BJ (cell line): ENCODE results near the genes SSR1 and SLC35B3.

DNA sequence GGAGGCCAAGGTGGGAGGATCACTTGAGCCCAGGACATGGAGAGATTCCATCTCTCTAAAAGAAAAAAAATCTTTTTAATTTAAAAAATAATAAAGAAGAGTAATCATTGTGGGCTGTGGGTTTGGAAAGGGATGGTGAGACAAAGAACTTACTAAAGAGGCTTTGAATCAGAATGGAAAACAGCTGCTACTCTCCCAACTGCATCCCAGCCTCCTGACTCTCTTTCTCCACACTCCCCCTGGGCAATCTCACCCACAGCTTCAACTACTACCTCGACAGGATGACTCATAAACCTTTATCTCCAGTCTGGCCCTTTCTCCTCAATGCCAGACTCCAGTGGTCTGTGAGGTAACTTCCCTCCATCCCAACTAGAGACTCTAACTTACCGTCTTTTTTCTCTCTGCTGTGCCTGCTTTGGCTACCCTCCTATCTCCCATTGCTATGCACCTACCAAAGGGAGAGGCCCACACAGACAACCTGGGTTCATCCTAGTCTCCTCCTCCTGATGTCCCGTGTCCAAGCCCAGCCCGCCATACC, 135.3 kb upstream of the RREB1 start:
- CAGE, long polyA plus RNA = no peak
- RRBS = no CpG with 5 or more reads among the region's 4 CpGs

- CAGE, long polyA plus RNA = no peak
- RRBS = no CpG with 5 or more reads among the region's 1 CpG
Observed at GRCh38 chr6:7041358-7041770, 66.4 kb upstream of the RREB1 start.

DNA sequence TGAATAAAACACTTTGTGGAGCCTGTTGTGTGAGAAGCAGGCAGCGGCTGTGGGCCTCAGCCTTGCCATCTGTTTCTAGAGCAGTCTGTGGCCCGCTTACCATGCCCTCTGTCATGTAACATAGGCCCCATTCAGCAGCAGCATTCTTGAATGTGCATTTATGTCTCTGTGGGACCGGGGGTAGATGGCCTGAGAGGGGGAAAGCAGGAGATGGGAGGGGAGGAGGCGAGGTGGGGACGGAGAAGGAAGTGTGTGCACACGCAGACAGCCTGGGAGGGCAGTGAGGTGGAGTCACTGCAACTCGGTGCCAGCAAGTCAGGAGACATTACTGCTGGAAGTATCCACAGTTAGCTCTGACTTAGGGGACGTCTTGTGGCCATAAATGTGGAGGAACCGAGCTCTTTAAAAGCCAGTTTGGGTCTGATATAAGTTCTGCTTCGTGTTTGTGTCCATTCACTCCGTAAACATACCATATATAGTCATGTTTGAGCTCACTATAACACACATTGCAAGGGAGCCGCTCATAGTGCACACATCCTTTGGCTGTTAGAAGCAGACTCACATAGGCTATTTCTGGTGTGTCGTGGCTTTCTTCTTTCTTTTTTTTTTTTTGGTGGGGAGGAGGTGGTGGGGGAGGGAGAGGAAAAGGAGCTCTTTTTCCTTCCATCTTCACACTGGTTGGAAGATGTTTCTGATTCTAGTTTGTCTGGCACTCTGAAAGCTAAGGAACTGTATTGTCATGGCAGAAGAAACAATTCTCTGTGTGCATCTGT, 38.6 kb downstream of the RREB1 start:
- CAGE, long polyA plus RNA = no peak
- RRBS = no CpG with 5 or more reads among the region's 13 CpGs

- CAGE, long polyA plus RNA = no peak
- RRBS = no CpG with 5 or more reads among the region's 2 CpGs
Observed at GRCh38 chr6:7168317-7168568, 60.5 kb downstream of the RREB1 start.

GRCh38 chr6:7173689-7174347, 66.1 kb downstream of the RREB1 start:
- CAGE, long polyA plus RNA = no peak
- RRBS = no CpG with 5 or more reads among the region's 12 CpGs

GRCh38 chr6:7214873-7215702, 97.9 kb downstream of the SSR1 start:
- CAGE, long polyA plus RNA = no peak
- RRBS = no CpG with 5 or more reads among the region's 15 CpGs

- CAGE, long polyA plus RNA = no peak
- RRBS = no CpG with 5 or more reads among the region's 7 CpGs
Observed at GRCh38 chr6:7270798-7271357, 42.1 kb downstream of the SSR1 start.

DNA sequence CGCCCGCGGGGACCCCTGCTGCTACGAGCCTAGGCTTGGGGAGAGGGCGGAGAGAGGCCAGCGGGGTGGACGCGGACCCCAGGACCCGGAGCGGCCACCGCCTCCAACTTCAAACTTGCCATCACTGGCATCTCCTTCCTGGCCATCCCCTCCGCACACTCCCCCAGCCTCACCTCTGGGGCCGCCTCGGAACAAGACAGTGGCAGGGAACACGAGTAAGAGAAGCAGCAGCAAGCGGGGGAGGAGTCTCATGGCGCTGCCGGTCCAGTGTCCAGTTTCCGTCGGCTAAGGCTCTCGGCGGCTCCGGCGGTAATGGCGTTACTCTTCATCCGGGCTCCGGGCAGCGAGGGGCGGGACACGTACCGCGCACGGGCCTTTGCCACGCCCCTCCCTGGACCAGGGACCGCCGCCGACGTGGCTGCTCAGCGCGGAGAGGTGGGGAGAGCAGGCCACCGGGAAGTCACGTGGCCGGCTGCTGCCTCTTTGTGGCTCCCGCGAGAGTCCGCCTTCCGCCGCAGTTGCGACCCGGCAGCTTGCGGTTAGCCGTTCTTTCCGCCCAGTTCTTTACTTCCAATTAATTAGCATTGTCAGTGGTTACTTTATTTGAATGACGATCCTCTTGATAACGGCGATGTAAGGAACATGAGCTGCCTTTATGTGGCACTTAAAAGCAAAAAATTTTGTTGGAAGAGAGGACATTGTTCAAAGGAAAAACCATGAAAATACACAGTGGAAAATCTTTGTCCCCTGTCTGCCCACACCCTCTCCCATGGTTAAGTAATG, at the start of gene SSR1:
TSS of gene SSR1 (minus strand) at position 331 of the 783 bp plus-strand sequence.
- CAGE, long polyA plus RNA = start-site peak on the minus strand centred at position 313 of the sequence, 60 bp wide, 868 and 614 reads in 2 replicates
- RRBS = under 1% methylated on average over 21 of the region's 56 CpGs

DNA sequence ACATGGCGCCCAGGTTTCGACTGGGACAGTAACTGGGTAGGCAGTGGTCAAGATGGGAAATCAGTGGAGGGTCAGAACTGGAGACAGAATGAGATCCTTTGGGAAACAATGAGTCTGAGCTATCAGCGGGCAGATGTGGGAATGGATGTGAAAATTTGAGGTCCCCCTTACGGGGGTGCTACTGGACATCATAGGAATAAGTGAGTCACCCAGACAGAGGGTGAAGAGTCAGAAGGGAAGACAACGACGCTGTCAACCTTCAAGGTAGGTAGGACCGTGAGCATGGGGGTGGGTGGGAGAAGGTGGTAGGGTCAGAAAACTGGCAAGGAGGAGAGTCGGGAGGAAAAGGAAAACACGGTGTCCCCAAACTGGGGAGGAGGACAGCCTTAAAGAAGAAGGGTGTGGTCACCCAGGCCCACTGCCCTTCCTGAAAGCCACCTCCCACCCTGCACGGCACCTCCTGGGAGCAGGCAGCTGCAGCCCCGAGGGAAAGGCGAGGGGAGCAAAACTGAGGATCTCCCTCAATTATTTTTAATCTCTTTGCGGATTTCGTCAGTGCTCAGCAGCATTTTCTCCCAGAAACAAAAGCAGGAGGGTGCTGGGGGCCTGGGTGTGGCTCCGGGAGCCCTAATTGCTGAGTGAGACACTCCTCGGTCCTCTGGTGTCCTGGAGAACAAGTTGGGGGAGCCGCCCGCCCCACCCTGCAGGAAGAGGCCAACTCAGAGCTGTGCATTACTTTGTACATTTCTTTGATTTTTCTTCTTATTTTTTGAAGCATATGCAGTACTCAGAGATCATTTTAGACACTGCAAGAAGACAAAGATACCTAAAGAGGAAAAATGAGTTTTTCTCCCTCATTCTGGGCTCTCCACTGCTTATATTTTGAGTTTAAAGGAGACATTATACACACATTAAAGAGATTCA, 56.3 kb downstream of the RIOK1 start:
- CAGE, long polyA plus RNA = no peak
- RRBS = no CpG with 5 or more reads among the region's 18 CpGs

GRCh38 chr6:7519453-7519791, 22.0 kb upstream of the DSP start:
- CAGE, long polyA plus RNA = no peak
- RRBS = no CpG with 5 or more reads among the region's 3 CpGs

DNA sequence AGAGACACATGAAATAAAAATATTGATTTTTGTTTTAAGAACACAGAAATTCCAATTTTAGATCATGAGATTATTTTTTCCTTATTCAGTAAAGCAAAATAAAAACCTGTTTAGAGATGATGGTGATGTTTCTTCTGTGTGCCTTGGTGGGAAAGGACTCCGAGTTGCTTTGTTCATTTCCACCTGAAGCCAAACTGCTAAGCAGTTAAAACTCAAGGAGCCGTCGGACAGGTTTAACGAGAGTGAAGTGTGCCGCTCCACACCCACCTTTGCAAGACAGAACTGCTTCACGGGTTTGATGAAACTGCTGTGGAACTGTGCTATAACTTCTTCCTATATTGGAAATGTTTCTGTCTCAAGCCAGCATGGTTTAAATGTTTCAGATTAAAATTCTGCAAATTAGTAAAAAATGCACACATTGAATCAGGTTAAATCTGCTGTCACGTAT, 9.3 kb upstream of the DSP start:
- CAGE, long polyA plus RNA = no peak
- RRBS = no CpG with 5 or more reads among the region's 7 CpGs

- CAGE, long polyA plus RNA = no peak
- RRBS = no CpG with 5 or more reads among the region's 2 CpGs
Observed at GRCh38 chr6:7566213-7566535, 23.8 kb upstream of the SNRNP48 start.

DNA sequence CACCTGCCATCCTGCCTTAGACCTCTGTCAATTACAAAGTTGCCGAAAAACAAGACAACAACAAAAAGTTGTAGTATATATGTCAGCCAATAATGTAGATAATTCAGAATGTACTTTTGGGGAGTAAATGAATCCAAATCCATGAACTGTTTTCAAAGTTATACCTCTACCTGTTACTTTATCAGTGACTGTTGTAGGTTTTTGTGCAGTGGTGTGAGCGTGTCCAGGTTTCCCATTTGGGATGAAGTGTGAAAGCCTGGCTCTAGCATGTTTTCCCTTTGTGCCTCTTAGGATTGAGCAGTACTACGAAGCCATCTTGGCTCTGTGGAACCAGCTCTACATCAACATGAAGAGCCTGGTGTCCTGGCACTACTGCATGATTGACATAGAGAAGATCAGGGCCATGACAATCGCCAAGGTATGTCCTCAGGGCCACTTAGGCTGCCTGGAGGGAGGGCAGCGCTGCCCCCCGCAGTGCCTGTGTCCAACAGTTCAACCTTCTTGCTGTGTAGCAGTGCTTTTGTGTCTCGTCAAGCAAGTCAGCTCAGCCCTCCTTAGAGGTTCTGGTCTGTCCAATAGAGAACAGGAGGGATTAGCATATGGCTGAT, 19.7 kb upstream of the SNRNP48 start:
- CAGE, long polyA plus RNA = no peak
- RRBS = no CpG with 5 or more reads among the region's 7 CpGs

- CAGE, long polyA plus RNA = no peak
- RRBS = 100% methylated on average over 2 of the region's 24 CpGs
Observed at GRCh38 chr6:7584609-7585600, 5.1 kb upstream of the SNRNP48 start.

DNA sequence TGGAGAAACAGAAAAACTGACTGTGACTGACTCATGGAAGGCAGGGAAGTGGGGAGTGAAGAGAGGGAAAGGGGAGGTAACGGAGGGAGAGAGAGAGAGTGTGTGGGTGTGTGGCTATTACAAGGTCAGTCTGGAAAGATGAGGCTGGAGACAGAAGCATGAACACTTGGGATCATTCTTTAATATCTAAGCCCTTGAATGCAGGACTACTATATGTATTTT, 38.5 kb downstream of the SNRNP48 start:
- CAGE, long polyA plus RNA = no peak
- RRBS = no CpG with 5 or more reads among the region's 1 CpG

GRCh38 chr6:7727101-7727661, 1.3 kb downstream of the BMP6 start:
- CAGE, long polyA plus RNA = no peak
- RRBS = 2% methylated on average over 26 of the region's 60 CpGs

DNA sequence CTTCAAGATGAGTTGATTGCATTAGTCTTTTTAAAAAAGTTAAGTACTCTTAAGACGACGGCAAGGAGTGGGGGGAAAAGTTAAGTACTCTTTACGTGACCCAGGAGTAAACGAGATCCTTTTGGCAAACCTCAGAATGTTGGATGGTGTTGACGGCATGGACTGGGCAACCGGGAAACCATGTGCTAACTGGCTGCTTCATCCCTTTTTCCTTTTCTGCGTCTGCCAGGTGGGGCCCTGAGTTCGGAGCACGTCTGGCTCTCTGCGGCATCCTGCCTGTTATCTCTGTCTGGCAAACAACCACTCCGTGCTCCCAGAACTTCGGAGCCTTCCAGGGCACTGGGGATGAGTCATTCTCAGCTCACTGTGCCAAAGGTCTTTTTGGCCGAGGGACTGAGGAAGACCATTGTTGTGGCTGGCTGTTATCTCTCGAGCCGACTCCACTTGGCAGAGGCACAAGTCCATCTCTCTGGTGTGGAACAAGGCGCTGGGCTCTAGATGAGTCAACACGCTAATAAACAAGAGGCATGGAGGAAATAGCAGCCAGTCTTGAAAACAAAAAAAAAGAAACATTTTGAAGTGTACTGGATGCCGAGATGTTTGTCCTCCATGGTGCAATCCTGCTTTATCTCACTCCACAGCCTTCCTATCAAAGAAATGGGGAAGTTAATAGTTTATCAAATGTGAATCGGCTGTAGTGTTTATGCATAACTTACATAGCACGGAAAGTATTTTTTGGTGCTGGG, 64.5 kb upstream of the TXNDC5 start:
- CAGE, long polyA plus RNA = no peak
- RRBS = no CpG with 5 or more reads among the region's 20 CpGs

DNA sequence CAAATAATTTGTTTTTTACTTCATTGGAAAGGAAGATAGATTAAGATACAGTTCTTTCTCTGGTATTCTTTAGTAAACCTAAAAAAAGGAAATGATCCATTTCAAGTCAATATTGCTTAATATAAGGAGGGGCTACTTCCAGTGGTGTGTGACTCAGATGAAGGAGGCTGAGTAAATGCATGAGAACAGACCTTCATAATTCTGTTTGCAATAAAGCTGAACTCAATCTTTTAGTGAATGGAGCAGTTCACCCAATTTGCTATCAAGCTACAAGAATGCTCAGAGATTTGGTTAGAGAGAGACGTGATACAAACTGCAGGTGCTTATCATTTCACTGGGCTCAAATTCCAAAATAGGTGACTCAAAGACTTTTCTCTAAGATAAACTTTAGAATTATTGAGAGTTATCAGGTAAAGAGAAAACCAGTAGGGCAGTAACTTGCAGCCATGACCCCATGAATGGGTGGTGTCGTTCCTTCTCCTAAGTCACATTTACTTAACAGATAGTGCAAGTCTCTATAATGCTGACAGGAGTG, 16.2 kb upstream of the BLOC1S5 start:
- CAGE, long polyA plus RNA = no peak
- RRBS = no CpG with 5 or more reads among the region's 2 CpGs

- CAGE, long polyA plus RNA = start-site peak on the minus strand at chr6:8435382-8435553, 628 and 350 reads in 2 replicates
- RRBS = 2% methylated on average over 16 of the region's 64 CpGs
Observed at GRCh38 chr6:8434582-8435730, at the start of gene SLC35B3. SLC35B3 (minus strand) TSS chr6:8435545.

GRCh38 chr6:8905840-8906330, 470.5 kb upstream of the SLC35B3 start:
- CAGE, long polyA plus RNA = no peak
- RRBS = no CpG with 5 or more reads among the region's 4 CpGs